HCT116 (cell line): ENCODE measurements around the gene ENSG00000285566.

DNA sequence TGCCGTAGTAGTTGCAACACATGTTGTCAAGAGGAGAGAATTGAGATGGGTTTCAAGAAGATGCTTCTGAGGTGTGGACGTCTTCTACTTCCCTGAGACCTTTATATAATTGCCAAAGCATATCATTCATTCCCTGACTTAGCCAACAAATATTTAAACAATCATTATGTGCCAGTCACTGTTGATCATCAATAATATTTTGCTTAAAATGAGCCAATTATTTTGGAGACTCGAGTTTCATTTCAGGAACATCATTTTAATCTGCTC, at the start of gene ENSG00000285566:
ENSG00000285566 (minus strand) TSS at position 82 of the 267 bp plus-strand sequence.
- RRBS, result no CpG with 5 or more reads among the region's 3 CpGs

GRCh38 chr13:67069365-67069719, 160.8 kb downstream of the PCDH9 start:
- RRBS, result no CpG with 5 or more reads among the region's 3 CpGs

DNA sequence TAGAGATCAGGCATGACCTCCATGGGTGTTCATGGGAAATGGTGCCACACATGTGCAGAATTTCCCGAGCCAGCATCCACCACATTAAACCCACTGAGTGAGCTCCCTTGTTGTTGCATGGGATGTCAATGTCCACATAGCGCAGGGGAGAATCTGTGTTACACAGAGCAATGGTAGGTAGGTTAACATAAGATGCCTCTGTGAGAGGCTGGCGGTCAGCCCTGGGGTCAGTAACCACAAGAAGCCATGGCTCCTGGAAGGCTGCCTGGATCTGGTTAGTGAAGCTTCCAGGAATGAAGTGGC, 36.9 kb upstream of the PCDH9 start:
- RRBS, result no CpG with 5 or more reads among the region's 3 CpGs

DNA sequence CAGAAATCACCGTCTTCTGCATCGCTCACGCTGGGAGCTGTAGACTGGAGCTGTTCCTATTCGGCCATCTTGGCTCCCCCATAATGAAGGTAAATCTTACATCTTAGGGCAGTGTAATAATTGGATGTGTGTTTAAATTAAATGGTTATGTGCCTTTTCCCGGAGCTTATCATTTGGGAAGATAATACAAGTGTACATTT, 456.0 kb upstream of the PCDH9 start:
- RRBS, result no CpG with 5 or more reads among the region's 5 CpGs

DNA sequence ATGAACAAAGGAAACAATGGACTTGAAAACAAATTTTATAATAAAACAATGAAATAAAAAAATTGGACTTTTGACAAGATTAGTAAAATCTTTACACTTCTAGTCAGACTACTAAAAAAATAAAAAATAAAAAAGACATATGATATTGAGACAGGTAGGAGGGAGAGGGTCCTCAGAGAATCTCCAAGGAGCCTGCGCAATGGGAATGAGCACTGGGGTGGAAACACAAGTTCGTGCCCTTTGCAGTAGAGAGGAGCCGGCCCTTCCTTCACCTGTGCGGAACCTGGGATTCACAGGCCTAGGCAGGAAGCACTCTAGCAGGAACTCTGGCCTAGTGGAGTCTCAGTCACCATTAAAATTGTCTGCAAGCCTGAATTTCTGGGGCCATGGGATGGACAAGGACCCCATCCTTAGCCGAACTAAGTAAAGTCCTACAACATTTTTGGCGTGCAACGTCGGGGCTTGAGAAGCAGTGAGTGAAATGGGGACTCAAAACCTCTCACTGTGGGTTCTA, 1026.6 kb upstream of the PCDH9 start:
- RRBS, result no CpG with 5 or more reads among the region's 8 CpGs

DNA sequence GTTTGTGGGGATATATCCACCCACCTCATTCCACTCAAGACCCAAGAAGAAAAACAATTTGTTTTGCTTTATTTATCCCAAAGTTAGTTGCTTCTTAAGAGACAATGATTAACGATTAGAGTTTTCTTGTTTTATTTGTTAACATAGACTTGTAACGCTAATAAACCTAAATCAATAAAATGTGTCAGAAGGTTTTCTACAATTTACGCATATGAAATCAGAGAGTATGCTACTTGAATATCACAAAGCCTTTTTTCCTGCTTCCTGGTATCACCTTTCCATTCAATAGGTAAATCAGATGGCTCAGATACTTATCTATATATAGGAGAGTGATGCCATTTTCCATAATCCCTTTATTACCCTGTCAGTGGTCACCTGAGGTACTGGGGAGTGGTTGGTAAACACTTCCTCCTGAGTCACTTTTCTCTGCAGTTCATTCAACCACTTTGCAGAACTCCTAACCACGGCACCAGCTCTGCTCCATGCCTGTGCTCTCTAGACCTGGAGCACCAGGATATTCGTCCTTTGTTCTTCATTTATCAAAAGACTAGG, 748.3 kb upstream of the KLHL1 start:
- RRBS, result no CpG with 5 or more reads among the region's 5 CpGs

- RRBS, result no CpG with 5 or more reads among the region's 4 CpGs
Observed at GRCh38 chr13:71242141-71242609, 624.8 kb downstream of the DACH1 start.

GRCh38 chr13:71290812-71291829, 575.9 kb downstream of the DACH1 start:
- RRBS, result no CpG with 5 or more reads among the region's 11 CpGs

DNA sequence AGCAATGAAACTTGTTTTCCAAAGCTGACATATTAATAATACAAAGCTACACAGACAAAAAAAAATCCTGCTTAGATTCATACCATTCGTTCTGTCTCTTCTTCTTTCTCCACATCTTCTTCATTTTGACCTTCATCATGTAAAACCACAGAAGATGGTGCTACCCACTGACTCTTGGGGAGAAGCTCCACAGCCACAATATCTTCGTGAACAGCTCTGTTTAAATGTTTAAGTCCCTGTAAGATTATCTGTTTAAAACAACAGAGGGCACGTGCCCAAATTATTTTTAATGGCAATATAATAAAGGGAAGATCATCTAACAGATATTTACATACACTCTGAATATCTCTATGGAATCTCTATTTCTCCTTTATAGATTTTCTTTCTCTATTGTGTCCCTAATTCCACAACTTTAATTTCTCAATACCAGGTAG, 6.6 kb downstream of the DIS3 start:
- RRBS, result no CpG with 5 or more reads among the region's 3 CpGs

GRCh38 chr13:73323447-73324394, 264.9 kb downstream of the KLF5 start:
- RRBS, result no CpG with 5 or more reads among the region's 4 CpGs

DNA sequence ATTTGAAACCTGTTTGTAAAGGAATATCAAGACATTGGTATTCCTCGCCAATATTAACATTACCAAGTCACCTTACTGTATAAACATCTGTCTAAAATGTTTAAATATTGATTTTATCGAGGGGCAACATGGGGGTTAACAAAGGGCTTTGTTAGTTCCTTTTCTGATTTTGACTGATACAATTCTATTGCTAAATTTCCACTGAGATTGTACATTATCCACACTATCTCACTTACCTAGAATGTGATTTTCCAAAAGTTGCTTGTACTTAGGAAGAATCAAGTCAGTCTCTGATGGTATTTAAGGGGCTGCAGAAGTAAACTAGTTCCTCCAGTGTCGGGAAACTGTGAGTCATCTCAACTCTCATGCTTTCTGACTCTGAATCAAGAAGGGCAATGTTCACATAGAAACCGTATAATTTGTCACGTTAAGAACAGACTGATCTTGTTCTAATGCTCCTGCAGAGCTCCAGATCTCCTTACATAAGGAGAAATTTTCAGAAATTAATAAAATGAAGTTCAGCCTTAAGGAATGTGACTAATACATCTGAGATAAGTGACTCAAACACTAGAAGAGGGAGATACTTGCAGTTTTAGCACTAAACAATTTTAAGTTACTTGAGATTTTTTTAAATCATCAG, 369.3 kb downstream of the KLF5 start:
- RRBS, result no CpG with 5 or more reads among the region's 5 CpGs

DNA sequence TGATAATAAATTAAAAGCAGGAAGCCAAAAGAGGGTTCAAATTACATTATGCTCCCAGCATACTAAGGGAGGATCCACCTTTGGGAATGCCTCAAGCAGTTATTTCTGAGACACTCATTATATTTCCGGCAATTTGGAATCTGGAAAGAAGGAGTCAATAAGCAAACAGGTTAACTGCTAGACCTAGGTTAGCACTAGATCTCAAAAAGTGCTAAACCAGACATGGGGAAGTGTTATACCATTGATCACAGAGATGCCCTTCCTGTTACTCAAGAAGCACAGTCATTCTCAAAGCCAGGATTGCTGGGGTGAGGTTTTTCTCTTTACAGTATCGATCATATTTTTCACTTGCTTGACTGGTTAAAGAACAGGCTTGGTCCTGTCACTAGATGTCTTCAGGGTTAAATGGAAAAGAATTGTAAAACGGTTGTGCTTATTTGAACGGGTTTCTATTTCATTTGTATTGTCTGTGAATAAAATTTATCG, 552.1 kb downstream of the KLF5 start:
- RRBS, result no CpG with 5 or more reads among the region's 5 CpGs

- RRBS, result no CpG with 5 or more reads among the region's 11 CpGs
Observed at GRCh38 chr13:73702069-73703144, 643.6 kb downstream of the KLF5 start.

DNA sequence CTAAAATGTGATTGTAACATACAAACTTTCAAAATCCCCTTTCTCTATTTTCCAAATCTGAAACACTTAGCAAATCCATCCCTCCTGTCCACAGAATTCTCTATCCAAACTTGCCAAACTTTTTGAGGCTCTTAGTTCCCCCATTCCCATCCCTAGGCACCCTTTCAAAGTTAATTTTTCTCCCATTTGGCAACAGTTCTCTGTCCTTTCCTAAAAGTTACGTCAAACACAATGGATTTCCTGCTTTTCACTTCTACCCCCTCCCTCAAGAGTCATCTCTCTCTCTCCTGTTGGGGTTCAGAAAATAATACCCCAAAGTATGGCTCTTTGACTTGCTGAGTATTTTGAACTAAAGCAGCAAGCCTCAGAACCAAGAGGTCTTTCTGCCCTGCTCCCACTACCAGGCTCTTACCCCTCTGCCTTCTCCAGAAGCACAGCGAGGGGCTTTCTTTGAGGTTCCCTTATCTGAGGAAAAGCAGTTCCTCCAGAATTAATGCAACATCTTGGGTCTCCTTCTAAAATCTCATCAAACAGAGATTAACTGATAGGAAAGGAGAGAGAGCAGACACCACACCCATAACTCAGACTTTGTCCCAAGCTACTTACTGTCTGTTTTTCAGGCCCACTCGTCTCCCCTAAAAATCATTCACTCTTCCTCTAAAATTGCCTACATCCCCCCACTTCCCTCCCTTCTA, 861.8 kb downstream of the KLF5 start:
- RRBS, result no CpG with 5 or more reads among the region's 3 CpGs

DNA sequence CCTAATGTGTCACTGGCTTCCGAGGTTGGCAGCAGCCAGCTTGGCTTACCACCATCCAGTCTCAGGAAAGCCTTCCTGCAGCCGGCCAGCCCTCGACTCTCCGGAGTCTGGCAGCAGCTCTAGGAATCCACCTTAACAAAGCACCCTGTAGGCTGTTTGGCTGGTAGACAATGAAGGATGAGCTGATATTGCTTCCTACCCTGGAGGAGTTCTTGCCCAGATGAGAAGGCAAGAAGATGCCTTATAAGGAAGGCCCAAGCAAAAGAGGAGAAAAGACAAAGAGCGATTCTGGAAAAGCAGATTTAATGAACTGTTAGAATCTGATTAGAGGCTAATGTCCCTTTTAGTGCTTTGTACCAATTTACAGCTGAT, 887.2 kb downstream of the KLF5 start:
- RRBS, result no CpG with 5 or more reads among the region's 5 CpGs

- RRBS, result no CpG with 5 or more reads among the region's 2 CpGs
Observed at GRCh38 chr13:74047907-74048089, 989.0 kb downstream of the KLF5 start.

DNA sequence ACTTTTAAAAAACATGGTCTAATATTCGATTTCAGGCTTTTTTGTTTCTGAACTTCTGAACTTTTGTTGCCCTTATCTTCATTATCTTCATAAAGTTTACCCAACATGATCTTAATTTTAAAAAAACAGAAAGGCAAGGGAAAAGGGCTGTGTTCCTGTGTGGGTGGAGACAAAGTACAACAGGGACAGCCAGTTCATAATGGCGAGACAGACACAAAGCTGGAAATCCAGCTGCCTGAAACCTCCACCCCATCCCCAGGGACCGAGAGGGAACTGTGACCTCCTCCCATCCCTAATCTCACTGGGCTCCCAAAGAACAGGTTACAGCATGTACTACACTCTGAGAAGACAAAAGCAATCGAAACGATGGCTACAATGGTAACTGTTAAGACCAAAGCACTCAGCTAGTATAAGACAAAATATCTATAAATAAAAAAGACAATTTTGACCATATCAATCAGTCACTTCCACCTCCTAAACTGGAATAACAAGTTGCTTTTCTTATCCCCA, 998.4 kb downstream of the KLF5 start:
- RRBS, result no CpG with 5 or more reads among the region's 5 CpGs

- RRBS, result 96% methylated on average over 4 of the region's 28 CpGs
Observed at GRCh38 chr13:74136099-74136889, 1077.5 kb downstream of the KLF5 start.

GRCh38 chr13:74230666-74231786, 1172.2 kb downstream of the KLF5 start:
- RRBS, result no CpG with 5 or more reads among the region's 9 CpGs